Foreskin fibroblast (primary cell): ENCODE results near the gene PPP1R16B.

DNA sequence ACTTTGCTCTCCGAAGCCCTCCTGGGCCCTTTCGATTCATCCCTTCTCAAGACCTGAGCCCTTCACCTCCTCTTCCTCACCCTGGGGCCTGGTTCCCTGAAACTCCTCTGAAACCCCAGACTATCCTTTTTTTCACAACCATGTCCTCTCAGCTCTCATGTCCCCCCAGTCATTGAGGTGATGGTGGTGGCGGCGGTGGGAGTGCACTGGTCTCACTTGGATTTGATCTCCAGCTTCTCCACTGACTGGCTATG is 395 bp downstream of the CTNNBL1 start:
- RRBS: no CpG with 5 or more reads among the region's 4 CpGs

DNA sequence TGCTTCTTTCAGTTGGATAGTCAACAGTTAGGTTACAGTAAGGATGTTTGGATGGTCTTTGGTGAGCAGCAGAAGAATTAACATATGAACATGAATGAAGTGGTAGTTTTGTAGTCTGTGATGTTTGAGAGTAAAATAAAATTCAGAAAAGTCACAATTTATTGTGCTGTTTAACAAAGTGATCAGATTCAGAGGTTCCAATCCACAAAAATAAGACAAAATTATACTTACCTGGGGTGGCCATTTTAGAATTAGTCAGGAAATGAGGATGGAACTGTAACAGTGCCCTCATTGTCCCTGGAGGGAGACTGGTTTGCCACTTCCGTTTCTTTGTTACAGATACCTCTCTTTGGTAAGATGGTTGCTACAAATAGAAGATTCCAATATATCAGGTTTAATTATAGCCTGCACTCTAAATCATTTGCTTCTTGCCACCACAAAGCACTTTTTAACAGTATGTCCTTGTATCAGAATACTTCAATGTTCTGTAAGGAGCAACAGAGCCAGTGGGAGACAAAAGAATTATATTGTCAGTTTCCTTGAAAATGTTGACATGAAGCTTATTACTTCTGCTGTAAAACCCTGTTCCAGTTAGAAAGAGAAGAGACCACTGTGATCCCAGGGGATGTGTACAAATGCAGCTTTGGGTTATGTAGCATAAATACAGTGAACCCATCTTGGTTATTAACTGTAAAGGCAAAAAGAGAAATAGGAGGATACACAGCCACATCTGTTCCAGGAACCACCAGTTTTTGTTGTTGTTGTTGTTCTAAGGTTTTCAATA is 95.7 kb downstream of the CTNNBL1 start:
- RRBS: no CpG with 5 or more reads among the region's 1 CpG

GRCh38 chr20:37985936-37986448 is 47.3 kb downstream of the TTI1 start:
- RRBS: no CpG with 5 or more reads among the region's 11 CpGs

DNA sequence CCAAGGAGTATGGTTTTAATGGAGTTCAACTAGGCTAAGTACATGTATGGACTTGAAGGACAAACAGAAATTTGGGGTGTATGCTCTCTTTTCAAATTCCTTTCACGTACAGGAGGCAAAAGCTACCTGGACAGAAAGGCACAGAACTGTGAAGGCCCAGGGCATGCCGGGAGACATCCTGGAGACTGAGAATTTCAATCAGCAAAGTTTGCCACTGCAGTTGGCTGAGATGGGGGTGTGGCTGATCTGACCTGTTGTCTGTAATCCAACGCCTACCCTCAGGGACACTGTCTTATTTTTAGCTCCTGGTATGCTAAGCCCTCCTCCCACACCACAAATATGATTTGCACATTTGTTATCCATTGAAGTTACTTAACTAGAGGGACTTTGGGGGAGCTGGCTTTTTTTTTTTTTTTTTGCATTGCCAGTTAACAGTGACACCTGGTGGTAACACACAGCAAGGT is 40.5 kb downstream of the TTI1 start:
- RRBS: no CpG with 5 or more reads among the region's 3 CpGs

- RRBS: no CpG with 5 or more reads among the region's 22 CpGs
These were observed 51.1 kb downstream of the RPRD1B start for GRCh38 chr20:38084271-38085337.

DNA sequence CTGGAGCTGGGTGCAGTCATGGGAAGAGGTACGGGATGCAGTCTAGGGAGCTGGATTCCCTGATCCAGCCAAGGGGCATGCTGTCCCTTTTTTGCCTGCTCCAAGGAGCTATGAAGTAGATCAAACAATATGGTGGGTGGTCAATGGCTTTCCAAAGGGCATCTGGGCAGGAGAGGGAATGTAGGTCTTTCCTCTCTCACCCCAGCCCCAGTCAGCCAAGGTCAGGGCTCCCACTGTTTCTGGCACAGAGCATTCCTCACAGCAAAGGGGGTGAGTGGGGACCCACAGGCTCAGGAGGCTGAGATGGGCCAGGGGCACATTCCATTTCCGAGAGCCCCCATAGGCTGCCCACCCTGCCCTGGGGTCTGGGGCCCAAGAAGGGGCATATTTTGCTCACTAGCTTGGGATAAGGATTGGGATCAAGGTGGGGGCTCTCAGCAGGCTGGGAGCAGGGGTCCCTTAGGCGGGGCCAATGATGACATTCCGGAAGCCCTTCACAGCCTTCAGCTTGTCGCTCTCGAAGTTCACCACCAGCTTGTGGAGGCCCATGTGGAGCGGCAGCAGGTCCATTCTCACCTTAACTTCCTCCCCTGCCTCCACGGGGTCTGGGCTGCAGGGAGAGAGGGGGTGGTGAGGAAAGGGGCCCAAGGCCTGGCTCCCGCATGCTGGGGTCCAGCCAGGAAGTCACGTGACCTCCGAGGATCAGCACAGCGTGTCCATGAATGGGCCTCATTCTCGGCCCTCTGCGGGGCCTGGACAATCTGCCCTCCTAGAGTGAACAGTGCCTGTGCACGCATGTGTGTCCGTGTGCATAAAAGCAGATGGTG is 35.1 kb downstream of the TGM2 start:
- RRBS: no CpG with 5 or more reads among the region's 16 CpGs

DNA sequence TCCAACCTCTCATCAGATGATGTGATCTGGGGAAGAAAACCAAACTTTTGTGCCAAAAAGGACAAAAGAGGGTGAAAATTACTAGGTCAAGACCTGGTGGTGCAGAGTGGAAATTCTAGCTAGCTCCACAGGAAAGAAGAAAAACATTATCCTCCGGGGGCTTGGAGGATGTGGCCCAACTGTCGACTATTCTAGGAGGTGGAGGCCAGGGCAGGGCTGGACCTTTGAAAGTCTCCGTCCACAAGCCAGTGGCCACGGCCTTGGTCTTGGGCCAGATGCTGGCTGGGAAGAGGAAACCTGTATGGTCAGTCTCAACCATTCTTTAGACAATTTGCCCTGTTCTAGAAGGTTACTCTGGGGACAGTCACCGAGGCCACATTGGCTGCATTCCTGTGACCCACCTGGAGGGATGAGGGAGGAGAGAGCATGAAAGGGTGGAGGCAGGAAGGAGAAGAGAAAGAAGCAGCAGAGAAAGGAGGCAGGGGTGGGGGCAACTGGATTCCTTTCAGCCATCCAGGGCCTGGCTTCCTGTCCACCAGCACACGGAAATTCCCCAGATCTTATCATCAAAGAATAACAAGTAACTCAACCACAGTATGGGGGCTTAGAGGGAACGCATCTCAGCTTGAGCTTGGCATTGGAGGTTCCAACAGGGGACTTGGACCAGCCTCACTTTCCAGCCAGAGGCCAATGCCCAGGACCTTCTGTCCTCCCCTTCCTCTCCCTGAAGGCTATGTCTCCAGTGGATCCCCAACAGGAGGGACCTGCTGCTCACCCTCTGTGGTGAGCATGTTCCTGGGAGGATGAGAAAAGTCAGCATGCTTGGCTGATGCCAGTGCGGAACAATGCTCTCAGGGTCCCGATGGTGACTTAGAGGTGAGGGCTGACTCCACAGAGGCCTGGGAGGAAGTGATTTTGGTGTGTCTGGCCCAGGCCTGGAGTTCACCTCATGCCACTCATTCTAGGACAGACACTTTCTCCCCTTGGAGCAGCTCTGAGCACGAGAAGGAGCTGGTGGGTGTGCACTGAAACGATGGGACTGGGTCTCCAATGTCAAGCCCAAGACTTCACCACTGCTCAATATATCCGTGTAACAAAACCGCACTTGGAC is 30.4 kb downstream of the TGM2 start:
- RRBS: no CpG with 5 or more reads among the region's 13 CpGs

GRCh38 chr20:38136588-38136988 is 28.5 kb downstream of the TGM2 start:
- RRBS: no CpG with 5 or more reads among the region's 6 CpGs

GRCh38 chr20:38342992-38343784 is 3.1 kb upstream of the LBP start:
- RRBS: no CpG with 5 or more reads among the region's 20 CpGs

GRCh38 chr20:38395008-38395603 is 48.8 kb downstream of the LBP start:
- RRBS: no CpG with 5 or more reads among the region's 3 CpGs

- RRBS: no CpG with 5 or more reads among the region's 11 CpGs
These were observed 44.2 kb upstream of the RALGAPB start for GRCh38 chr20:38428252-38429072.

DNA sequence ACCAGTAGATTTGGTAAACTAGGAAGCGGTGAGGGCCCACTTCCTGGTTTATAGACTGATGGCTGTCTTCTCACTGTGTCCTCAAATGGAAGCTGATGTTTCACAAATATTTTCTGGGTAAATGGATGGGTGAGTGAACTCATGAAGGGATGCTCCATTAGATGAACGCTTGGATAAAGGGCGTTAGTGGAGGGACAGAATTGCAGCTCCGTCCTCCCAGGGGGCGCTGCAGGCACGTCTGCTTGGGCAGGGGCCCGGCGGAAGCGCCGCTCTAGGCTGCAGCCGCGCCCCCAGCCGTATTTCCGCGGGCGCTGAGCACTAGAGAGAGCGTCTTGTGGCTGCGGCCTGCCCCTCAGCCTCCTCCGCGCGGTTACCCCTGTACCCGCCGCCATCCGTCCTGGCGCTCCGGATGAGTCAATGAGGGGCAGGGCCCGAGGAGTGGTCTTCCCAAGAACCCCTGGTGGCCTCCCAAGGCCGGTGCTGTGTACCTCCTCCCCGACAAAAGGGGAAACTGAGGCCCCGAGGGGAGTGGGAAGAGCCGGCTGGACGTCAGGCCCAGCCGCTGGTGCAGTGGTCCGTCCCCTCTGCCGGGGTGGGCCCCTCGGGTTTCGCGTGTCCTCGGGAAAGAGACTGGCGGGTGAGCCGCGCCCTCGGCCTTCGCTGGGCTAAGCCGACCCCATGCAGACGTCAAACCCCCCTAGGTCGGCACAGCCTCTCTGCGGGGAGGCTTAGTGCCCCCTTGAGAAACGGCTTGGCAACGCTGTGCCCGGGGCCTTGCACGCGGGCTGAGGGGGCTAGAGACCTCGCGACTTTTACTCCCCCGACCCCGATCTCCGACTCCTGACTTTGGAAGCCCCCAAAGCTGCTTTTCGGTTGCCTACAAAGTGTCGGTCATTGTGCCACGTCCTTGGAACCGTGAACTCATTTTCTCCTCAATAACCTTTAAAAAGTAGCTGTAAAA is 26.0 kb upstream of the RALGAPB start:
- RRBS: 2% methylated on average over 9 of the region's 62 CpGs

- RRBS: no CpG with 5 or more reads among the region's 2 CpGs
These were observed 12.4 kb upstream of the RALGAPB start for GRCh38 chr20:38460231-38460593.

- RRBS: no CpG with 5 or more reads among the region's 1 CpG
These were observed 32.4 kb upstream of the ADIG start for GRCh38 chr20:38548576-38548961.

GRCh38 chr20:38578929-38579638 is 1.9 kb upstream of the ADIG start:
- RRBS: no CpG with 5 or more reads among the region's 8 CpGs

GRCh38 chr20:38674135-38674743 is 50.0 kb upstream of the SLC32A1 start:
- RRBS: 3% methylated on average over 21 of the region's 72 CpGs

- RRBS: 3% methylated on average over 5 of the region's 20 CpGs
These were observed 5.0 kb downstream of the SLC32A1 start for GRCh38 chr20:38729319-38729624.

GRCh38 chr20:38805356-38805860 is at the start of gene PPP1R16B:
TSS of gene PPP1R16B (plus strand) at chr20:38805697.
- RRBS: no CpG with 5 or more reads among the region's 40 CpGs

DNA sequence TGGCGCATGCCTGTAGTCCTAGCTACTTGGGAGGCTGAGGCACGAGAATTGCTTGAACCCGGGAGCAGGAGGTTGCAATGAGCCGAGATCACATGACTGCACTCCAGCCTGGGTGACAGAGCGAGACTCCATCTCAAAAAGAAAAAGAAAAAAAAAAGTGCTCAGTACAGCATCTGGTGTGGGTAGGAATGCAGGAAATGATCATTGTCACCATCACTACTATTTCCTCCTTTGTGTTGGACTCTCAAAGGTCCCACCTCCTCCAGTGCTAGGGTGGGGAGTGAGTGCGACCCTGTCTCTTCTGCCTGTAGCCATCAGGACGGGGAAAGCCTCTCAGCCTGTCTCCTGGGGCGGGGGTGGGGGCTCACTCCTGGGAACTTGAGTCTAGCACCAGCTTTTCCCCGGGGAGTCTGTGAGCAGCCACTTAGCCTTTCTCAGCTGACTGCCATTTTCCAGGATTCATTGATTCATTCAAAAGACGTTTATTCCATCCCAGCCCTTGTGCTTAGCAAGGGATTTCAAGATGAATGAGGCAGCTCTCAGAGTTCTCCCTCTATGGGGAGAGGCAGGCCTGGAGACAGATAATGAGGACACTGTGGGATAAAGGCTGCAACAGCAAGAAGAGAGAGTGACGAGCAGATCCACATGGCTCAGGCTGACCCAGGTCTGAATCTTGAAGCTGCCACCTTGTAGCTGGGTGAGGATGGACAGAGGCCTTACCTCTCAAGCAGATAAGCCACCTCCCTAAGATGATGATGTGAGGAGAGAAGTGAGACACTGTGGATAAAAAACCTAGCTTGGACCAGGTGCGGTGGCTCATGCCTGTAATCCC is 3.6 kb downstream of the PPP1R16B start:
- RRBS: no CpG with 5 or more reads among the region's 12 CpGs

DNA sequence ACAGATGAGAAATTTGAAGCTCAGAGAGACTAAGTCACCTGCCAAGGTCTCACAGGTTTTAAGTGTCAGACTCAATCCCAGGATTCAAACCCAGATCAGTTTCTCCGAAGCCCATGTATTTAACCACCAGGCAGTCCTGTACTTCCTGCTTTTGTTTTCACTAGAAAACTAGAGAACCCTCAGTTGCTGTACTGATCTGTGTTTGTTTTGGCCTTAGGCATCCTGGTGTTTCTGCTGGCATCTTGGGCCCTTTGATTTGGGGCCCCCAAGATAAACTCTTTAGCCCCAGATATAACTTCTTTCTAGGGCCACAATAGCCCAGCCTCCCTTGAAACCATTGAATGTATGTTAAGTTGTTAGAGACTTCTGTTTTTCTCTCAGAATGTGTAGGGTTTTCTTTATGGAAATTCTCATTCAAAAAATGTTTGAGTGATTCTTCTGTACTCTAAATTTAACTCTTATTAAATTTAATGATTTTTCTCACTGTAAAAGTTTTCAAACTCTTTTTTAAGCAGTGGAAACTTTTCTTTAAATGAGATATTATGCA is 36.6 kb downstream of the PPP1R16B start:
- RRBS: no CpG with 5 or more reads among the region's 1 CpG